Skeletal muscle tissue (tissue), 7 donors: Measurements from ENCODE around the genes CENPM, ARFGAP3 and PACSIN2.

GRCh38 chr22:41939491-41939801 is 7.5 kb downstream of the CENPM start:
- PRO-cap, 3 experiments: no peak in any of the 3 experiments
- RAMPAGE, long total RNA: no peak
- RRBS, 2 experiments: no CpG with 5 or more reads among the region's 6 CpGs

DNA sequence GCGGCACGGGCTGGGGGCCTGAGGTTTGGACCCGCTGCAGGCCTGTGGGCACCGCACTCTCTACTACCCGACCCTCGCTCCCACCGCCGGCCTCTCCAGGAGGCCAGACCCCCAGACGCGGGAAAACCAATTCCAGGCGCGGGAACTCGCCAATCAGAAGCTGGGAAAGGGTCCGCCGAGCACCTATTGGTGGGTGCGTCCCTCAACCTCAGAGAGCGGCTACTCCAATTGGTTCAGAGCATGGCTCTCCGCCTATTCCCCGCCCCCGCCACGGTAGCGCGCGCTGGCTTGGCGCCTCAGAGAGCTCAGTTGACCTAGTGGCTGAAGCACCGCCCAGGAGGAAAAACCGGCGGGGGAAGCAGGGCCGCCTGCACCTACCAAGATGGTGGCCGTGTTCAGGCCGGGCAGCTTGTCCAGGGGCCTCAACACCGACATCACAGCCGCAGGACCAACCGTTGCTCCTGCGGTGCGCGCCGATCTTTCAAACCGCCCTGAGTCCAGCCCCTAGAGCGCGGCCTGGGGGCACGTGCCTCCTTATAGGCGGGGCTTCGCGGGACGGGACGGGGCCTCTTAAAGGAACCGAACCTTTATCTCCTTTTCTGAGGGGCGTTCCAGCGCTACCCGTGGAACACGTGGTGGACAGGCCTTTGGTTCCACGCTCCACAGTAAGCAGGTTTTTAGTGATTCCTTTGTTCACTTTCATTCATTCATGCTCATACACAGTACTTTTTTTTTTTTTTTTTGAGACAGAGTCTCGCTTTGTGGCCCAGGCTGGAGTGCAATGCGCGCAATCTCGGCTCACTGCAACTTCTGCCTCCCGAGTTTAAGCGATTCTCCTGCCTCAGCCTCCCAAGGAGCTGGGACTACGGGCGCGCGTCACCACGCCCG is at the start of gene CENPM:
TSS of gene CENPM (minus strand) at position 511 of the 888 bp plus-strand sequence.
- PRO-cap, 3 experiments: peak in 1 of 3 experiments; most common plus-strand start position 335 of the sequence (in 1); most common minus-strand start position 95 of the sequence (in 1)
- RAMPAGE, long total RNA: start-site peak on the minus strand centred at position 507 of the sequence, 50 bp wide, 22 and 9 reads in 2 replicates
- RRBS, 2 experiments: 2 to 3% methylated on average over 5 of the region's 65 CpGs

GRCh38 chr22:41977126-41977793 is 8.0 kb downstream of the SEPTIN3 start:
- PRO-cap, 3 experiments: no peak in any of the 3 experiments
- RAMPAGE, long total RNA: no peak
- RRBS, 2 experiments: no CpG with 5 or more reads among the region's 34 CpGs

- PRO-cap, 3 experiments: peak in 3 of 3 experiments; most common plus-strand start chr22:42090947 (in 2)
- RAMPAGE, long total RNA: start-site peak on the plus strand at chr22:42090940-42091049, 28 and 15 reads in 2 replicates
- RRBS, 2 experiments: 2% methylated on average over 16 of the region's 42 CpGs
Observed at GRCh38 chr22:42090858-42091329, 322 bp upstream of the NDUFA6 start.

GRCh38 chr22:42127726-42128597 is 2.6 kb downstream of the CYP2D6 start:
- PRO-cap, 3 experiments: no peak in any of the 3 experiments
- RAMPAGE, long total RNA: no peak
- RRBS, 2 experiments: 83 to 87% methylated on average over 4 of the region's 26 CpGs

DNA sequence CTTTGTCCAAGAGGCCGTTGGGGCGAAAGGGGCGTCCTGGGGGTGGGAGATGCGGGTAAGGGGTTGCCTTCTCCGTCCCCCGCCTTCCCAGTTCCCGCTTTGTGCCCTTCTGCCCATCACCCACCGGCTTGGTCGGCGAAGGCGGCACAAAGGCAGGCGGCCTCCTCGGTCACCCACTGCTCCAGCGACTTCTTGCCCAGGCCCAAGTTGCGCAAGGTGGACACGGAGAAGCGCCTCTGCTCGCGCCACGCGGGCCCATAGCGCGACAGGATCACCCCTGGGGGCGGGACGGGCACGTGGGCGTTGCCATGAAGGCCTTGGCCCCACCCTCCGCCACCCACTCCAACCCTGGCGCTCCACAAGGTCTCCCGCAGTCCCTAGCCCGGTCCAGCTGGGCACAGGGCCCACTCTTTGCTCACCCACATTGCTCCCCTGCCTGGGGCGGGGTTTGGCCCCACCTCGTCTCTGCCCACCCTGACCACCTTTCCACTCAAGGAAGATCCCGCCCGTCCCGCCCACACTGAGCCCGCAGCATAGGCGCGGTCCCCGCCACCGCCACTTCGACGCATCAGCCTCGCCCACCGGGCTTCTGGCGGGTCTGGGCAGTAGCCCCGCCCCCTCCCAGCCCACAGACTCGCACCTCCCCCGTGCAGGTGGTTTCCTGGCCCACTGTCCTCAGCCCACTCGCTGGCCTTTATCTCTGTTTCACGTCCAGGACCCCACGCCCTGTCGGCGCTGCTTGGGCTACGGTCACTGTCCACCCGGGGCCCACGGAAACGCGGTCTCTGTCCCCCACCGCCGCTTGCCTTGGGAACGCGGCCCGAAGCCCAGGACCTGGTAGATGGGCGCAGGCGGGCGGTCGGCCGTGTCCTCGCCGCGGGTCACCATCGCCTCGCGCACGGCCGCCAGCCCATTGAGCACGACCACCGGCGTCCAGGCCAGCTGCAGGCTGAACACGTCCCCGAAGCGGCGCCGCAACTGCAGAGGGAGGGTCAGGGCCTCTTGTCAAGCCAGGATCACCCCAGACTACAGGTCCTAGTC is 12.3 kb upstream of the CYP2D6 start:
- PRO-cap, 3 experiments: no peak in any of the 3 experiments
- RAMPAGE, long total RNA: no peak
- RRBS, 2 experiments: no CpG with 5 or more reads among the region's 85 CpGs

GRCh38 chr22:42256104-42256579 is 14.3 kb downstream of the TCF20 start:
- PRO-cap, 3 experiments: no peak in any of the 3 experiments
- RAMPAGE, long total RNA: no peak
- RRBS, 2 experiments: no CpG with 5 or more reads among the region's 3 CpGs

GRCh38 chr22:42648050-42649051 is 841 bp downstream of the CYB5R3 start:
- PRO-cap, 3 experiments: peak in 1 of 3 experiments; most common plus-strand start chr22:42648801 (in 1)
- RAMPAGE, long total RNA: no peak
- RRBS, 2 experiments: no CpG with 5 or more reads among the region's 30 CpGs

- PRO-cap, 3 experiments: no peak in any of the 3 experiments
- RAMPAGE, long total RNA: no peak
- RRBS, 2 experiments: no CpG with 5 or more reads among the region's 6 CpGs
Observed at GRCh38 chr22:42797050-42797570, 60.0 kb downstream of the ARFGAP3 start.

GRCh38 chr22:42856852-42857801 is at the start of gene ARFGAP3:
Gene ARFGAP3, minus strand, starts transcription at chr22:42857273.
- PRO-cap, 3 experiments: peak in 3 of 3 experiments; most common plus-strand start chr22:42857447 (in 2); most common minus-strand start chr22:42856977 (in 2)
- RAMPAGE, long total RNA: no peak
- RRBS, 2 experiments: 1 to 2% methylated on average over 33 to 39 of the region's 118 CpGs

DNA sequence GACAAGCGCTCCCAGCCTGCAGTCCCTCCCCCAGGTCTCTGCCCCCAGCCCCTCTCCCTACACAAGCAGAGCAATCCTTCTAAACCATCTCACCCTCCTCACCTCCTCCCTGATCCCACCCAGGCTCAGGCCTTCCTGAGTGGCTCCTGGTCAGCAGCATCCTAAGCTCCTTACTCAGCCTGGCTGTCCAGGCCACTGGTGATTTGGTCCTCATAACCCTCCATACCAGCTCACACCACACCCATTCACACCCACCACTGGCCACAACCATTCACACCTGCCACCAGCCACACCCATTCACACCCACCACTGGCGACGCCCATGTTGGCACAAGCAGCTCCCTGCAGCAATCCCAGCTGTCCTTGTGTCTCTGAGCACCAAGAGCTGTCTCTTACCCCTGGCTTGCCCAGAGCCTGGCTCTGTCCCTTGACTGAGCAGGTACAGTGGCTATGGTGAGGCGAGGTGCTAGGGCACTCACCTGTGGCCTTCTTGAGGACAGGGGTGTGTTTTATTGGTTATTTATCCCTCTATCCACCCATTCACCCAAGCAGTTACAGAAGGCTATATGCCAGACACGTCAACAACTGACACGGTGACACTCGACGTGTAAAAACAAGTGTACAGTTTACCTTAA is 31.1 kb upstream of the ARFGAP3 start:
- PRO-cap, 3 experiments: no peak in any of the 3 experiments
- RAMPAGE, long total RNA: no peak
- RRBS, 2 experiments: no CpG with 5 or more reads among the region's 8 CpGs

GRCh38 chr22:42967876-42968381 is 47.0 kb downstream of the PACSIN2 start:
- PRO-cap, 3 experiments: no peak in any of the 3 experiments
- RAMPAGE, long total RNA: no peak
- RRBS, 2 experiments: no CpG with 5 or more reads among the region's 9 CpGs

GRCh38 chr22:42973703-42974060 is 41.3 kb downstream of the PACSIN2 start:
- PRO-cap, 3 experiments: no peak in any of the 3 experiments
- RAMPAGE, long total RNA: no peak
- RRBS, 2 experiments: no CpG with 5 or more reads among the region's 5 CpGs

DNA sequence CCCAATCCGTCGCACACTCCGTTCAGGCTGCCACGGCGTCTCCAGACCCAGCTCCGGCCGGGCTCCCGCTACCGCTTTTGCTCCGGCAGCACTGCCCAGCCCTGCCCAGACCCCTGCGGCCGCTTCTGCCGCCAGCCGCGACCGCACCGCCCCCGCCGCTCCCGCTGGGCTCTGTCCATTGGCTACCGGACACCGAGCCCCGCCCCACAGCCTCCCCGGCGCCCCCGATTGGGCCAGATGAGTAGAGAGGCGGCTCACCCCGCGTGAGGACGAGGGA is at the start of gene PACSIN2:
TSS of gene PACSIN2 (minus strand) at position 127 of the 277 bp plus-strand sequence.
- PRO-cap, 3 experiments: peak in 3 of 3 experiments; most common minus-strand start position 127 of the sequence (in 3)
- RAMPAGE, long total RNA: start-site peak on the minus strand centred at position 112 of the sequence, 56 bp wide, 256 and 41 reads in 2 replicates
- RRBS, 2 experiments: under 1 to 3% methylated on average over 6 of the region's 30 CpGs

- PRO-cap, 3 experiments: no peak in any of the 3 experiments
- RAMPAGE, long total RNA: no peak
- RRBS, 2 experiments: no CpG with 5 or more reads among the region's 9 CpGs
Observed at GRCh38 chr22:43024984-43025484, 10.1 kb upstream of the PACSIN2 start.

DNA sequence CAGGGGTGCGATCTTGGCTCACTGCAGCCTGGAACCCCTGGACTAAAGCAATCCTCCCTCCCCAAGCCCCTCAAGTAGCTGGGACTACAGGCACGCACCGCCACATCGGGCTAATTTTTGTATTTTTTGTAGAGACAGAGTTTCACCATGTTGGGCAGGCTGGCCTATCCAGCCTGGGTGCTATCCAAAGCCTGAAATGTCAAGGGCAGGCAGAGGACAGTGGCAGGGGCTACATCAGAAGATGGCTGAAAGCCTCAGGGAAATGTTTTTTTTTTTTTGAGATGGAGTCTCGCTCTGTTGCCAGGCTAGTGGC is 12.5 kb upstream of the PACSIN2 start:
- PRO-cap, 3 experiments: no peak in any of the 3 experiments
- RAMPAGE, long total RNA: no peak
- RRBS, 2 experiments: no CpG with 5 or more reads among the region's 5 CpGs

DNA sequence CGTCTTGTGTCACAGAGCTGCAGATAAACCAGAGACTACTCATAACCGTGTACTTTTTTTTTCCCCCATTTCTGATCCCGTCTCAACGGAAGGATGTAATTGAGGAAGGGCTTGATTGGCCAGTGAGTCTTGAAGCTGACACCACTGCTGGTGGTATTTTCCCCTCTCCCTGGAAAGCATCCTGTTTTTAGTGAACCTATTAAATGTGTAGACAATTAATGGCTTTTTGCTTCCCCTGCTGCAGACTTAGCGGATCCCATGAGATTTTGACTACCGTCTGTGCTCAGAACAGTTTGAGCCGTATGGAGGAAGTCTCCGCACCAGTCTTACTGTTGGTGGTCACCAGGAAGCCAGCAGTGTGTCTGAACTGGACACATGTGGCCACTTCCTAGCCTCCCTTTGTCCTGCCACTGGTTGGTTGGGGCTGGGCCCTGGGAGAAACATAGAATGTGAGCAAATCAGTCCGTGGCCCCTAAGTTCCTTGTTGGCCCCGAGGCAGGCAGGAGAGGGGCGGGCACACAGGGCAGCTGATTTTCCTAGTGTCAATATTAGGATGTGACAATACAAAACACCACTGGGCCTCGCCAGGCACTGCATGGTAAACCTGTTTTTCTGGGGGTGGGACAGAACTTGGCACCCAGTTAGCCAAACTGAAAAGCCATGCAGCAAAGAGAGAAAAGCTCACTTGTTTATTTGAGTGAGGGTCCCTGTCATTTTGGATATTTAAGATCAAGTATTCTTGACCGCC is 3.2 kb downstream of the BIK start:
- PRO-cap, 3 experiments: no peak in any of the 3 experiments
- RAMPAGE, long total RNA: no peak
- RRBS, 2 experiments: no CpG with 5 or more reads among the region's 13 CpGs

- PRO-cap, 3 experiments: no peak in any of the 3 experiments
- RAMPAGE, long total RNA: no peak
- RRBS, 2 experiments: no CpG with 5 or more reads among the region's 27 CpGs
Observed at GRCh38 chr22:43162478-43163393, 11.4 kb downstream of the TSPO start.

DNA sequence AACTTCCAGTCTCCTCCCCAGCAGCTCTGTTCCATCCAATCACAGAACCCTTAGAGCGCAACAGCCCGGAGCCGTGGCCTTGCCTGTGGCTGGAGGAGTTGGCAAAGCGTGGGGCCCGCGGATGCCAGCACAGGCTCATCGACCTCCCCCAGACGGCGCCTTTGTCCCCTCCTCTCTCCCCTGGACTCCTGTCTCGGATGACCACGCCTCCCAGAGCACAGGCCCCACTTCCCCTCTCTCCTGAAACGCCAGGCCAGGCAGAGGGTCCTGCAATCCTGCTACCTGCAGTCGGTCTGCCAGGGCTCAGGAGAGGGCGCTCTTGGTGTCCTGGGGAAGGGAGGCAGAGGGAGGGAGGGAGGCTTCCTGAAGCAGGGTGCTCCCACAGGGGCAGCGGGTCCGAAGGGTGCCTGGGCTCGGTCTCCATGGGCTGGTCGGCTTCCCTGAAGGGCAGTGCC is 16.5 kb upstream of the TTLL12 start:
- PRO-cap, 3 experiments: no peak in any of the 3 experiments
- RAMPAGE, long total RNA: no peak
- RRBS, 2 experiments: no CpG with 5 or more reads among the region's 18 CpGs

DNA sequence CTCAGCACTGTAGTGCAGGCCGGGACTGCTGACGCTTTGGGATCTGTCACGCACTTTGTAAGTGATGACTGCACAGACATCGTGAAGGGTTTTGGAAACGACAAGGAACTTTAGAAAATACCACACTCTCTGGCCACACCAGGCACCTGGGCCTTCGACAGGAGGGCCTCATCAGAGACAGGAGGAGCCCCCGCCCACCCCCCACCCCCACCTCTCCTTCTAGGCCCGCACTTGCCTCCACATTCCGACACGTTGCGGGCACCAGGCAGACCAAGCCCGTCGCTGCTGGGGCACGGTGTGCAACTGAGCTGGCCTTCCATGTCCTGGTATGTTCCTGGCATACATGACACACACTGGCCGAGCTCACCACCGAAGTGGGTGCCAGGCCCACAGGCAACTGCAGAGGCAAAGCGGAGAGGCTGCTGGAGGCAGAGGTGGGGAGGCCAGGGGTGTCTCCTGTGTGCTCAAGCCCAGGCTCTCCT is 27.0 kb upstream of the TTLL12 start:
- PRO-cap, 3 experiments: no peak in any of the 3 experiments
- RAMPAGE, long total RNA: no peak
- RRBS, 2 experiments: no CpG with 5 or more reads among the region's 17 CpGs